Metastatic Liver Carcinoma in the Adrenal Gland (tissue), 2 donors: ENCODE data around the genes PODNL1 and GIPC1.

- PRO-cap, 2 experiments = no peak in any of the 2 experiments
Observed at GRCh38 chr19:13834667-13835089, 39.4 kb downstream of the ZSWIM4 start.

DNA sequence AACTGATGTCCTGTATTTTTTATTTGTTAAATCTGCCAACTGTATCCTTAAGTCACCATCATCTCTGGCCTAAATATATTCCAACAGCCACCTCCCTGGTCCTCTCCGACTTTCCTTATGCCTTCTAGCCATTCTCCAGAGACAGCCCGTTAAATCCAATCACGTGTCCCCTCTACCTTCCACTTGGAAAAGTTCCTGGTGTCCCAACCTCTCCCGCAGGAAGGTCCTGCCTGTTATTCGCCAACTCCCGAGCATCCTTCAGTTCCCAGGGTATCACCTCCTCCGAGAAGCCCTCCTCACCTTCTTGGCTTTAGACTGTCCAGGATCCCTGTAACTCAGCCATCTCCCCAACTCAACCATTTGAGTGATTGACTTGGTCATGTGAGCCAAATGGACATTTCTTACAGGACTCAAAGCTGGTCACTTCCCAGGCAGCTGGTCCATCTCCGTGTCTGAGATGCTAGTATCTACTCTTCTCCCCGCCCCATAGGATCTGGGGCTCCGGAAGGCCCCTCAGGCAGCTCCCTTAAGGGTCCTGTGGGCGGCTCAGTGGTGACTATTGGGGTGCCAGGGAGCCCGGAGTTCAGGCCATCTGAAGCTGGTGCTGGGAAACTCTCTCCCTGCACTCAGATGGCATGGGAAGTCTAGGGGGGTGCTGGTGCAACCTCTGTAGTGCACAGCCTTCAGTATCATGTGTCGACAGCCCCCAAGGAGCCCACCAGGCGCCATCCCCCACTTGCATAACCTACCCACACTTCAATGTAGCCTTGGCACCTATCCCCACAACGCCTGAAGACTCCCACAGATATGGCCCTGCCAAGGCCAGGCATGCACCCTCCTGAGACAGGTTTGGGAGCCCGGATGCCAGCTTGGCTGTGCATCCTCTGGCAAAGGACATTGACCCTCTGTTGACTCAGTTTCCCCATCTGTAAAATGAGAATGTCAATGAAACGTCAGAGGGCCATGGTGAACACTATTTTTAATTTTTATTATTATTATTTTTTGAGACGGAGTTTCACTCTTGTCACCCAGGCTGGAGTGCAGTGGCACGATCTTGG is 27.8 kb upstream of the NANOS3 start:
- PRO-cap, 2 experiments = peak in 2 of 2 experiments; most common minus-strand start position 117 of the sequence (in 2)

DNA sequence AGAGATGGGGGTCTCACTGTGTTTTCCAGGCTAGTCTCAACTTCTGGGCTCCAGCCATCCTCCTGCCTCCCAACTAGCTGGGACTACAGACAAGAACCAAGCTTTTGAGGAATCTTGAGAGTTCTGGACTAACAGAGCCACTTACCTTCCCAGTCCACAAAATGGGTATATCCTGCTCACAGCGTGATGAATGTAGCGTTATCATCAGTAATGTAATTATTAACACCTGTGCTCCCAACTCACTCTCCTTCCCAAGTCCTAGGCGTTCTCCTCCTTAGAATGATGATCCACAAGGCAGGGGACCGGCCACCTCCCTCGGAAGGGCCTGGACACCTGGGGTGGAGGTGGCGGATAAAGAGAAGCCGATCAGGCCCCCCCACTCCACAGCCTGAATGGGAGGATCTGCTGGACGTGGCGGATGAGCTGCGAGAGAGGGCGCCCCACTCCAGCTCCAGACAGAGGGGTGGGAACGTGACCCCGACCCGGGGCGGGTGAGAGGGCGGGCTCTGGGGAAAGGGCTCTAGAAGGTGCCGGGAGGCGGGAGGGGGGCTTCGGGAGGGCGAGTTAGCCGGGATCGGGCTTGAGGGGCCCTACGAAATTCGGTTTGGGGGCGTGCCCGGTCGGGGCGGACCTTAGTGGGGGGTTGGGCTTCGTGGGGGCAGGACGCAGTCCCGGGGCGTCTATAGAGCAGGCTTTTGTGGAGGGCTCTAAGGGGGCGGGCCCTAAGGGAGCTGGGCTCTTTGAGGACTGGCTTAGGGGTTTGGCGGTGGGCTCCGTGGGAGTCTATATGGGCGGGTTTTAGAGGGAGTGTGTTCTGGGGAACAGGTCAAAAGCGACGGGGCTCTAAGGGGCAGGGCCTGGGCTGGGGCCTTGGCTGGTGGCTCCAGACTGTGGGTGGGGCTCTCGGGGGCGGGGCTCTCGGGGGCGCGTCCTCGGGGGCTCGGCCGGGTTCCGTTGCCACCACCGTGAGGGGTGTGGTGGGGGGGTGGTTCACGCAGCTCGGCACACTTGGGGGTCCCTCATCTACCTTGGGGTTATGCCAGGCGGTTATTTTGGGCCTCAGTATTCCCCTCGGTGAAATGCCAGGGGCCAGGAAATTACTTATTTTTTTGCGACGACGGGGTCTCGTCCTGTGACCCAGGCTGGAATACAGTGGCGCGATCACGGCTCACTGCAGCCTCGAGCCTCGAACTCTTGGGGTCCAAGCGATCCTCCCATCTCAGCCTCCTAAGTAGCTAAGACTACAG is 4.1 kb upstream of the NANOS3 start:
- PRO-cap, 2 experiments = no peak in any of the 2 experiments

DNA sequence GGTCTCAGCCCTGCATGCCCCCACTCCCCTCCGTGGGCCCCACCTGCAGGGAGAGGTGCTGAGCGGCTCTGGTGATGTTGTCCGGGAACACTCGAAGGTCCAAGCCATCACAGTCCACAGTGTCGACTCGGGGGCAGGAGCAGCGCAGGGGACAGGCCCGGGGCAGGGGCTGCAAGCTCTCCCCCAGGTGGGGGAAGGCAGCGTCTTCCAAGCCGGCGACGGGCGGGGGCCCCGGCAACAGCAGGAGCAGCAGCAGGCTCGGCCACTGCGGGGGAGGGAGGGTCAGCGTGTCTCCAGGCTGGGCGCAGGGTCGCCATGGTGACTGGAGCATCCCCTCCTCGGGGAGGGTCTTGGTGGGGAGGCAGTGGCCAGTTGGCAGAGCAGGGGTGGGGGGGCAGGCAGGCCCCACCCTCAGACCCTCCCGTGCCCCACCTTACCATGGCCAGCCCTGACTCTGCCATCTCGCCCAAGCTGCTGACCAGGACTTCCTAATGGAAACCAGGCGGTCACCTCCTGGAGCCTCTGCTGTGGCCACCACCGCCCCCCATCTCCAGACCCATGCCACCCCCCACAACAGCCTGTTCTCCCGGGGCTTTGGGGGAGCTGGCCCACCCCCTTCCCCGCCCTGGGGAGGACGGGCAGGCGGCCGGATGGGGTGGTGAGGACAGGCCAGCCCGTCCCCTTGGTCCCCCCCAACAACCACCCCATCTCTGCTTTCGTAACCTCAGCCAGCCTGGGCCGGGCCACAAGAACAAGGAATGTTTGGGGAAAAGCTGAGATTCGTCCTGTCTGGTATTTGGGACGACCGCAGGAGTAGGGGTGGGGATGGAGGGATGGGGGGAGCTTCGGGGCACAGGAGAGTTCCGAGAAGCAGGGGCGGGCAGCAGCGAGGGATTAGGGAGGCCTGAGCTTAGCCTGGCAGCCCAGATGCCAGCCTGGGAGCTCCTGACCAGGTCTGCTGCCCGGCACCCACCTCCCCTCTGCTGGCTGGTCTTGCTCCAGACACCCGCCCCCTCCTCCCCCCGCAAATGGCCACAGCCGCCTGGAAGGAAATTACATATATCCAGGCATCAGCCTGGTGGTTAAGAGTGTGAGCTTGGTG is at the start of gene PODNL1:
Gene PODNL1, minus strand, starts transcription at position 676 of the 1,102 bp plus-strand sequence.
- PRO-cap, 2 experiments = no peak in any of the 2 experiments

- PRO-cap, 2 experiments = no peak in any of the 2 experiments
Observed at GRCh38 chr19:13951911-13952288, 409 bp upstream of the DCAF15 start.

GRCh38 chr19:13993482-13994102 is 12.5 kb downstream of the RFX1 start:
- PRO-cap, 2 experiments = no peak in any of the 2 experiments

GRCh38 chr19:14116718-14117437 is 684 bp downstream of the PRKACA start:
- PRO-cap, 2 experiments = no peak in any of the 2 experiments

DNA sequence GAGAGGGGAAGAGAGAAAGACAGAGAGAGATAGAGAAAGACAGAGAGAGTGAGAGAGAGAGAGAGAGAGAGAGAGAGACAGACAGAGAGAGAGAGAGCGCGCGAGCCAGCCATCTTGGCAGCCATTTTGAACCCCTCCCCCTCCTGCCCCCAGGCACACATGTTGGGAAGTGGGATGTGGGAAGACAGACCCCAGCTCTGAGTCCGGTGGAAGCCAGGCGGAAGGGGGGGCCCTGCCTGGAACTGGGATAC is 1.4 kb downstream of the ADGRL1 start:
- PRO-cap, 2 experiments = no peak in any of the 2 experiments

- PRO-cap, 2 experiments = no peak in any of the 2 experiments
Observed at GRCh38 chr19:14377783-14378314, 3.4 kb upstream of the ADGRE5 start.

DNA sequence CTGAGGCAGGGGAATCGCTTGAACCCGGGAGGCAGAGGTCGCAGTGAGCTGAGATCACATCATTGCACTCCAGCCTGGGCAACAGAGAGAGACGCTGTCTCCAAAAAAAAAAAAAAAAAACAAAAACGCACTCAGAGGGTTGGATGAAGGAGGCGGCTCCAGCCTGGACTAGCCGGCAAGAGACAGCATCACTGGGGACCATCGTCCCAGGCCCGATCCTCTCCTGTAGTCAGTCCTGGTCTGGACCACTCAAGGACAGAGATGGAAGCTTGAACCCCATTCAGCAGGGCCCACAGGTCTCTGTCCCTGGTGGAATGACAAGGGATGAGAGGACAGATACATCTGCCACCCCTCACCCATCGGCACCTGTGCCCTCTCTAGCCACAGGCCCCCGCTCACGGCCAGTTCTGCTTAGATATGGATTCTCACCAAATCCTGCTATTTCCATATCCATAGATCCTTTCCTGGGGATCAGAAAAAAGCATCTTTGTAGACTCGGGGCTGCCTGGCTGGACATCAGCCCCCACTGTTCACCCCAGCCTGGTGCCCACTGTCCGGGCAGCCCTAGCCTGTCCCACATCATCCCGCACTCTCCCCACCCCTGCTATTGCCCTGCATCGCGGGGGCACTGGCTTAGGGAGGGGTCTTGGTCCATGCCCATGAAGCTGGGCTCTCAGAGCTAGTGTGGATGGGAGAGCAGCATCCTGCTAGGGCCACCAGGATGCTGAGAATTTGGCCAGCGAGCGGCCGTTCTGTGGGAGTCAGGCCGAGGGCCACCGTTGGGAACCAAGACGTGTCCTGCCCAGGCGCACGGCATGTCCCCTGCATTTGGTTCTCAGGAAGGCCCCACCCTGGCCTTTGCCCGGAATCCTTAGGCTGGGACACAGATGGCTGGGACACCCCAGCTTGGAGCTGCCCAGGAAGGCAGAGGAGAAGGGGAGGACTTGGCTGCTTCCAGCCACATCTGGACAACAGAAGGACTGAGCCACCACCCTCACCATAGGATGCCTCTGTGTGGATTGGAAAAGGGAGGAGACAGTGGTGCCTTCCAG is 14.3 kb downstream of the ADGRE5 start:
- PRO-cap, 2 experiments = no peak in any of the 2 experiments

- PRO-cap, 2 experiments = no peak in any of the 2 experiments
Observed at GRCh38 chr19:14396252-14396657, 15.0 kb downstream of the ADGRE5 start.

DNA sequence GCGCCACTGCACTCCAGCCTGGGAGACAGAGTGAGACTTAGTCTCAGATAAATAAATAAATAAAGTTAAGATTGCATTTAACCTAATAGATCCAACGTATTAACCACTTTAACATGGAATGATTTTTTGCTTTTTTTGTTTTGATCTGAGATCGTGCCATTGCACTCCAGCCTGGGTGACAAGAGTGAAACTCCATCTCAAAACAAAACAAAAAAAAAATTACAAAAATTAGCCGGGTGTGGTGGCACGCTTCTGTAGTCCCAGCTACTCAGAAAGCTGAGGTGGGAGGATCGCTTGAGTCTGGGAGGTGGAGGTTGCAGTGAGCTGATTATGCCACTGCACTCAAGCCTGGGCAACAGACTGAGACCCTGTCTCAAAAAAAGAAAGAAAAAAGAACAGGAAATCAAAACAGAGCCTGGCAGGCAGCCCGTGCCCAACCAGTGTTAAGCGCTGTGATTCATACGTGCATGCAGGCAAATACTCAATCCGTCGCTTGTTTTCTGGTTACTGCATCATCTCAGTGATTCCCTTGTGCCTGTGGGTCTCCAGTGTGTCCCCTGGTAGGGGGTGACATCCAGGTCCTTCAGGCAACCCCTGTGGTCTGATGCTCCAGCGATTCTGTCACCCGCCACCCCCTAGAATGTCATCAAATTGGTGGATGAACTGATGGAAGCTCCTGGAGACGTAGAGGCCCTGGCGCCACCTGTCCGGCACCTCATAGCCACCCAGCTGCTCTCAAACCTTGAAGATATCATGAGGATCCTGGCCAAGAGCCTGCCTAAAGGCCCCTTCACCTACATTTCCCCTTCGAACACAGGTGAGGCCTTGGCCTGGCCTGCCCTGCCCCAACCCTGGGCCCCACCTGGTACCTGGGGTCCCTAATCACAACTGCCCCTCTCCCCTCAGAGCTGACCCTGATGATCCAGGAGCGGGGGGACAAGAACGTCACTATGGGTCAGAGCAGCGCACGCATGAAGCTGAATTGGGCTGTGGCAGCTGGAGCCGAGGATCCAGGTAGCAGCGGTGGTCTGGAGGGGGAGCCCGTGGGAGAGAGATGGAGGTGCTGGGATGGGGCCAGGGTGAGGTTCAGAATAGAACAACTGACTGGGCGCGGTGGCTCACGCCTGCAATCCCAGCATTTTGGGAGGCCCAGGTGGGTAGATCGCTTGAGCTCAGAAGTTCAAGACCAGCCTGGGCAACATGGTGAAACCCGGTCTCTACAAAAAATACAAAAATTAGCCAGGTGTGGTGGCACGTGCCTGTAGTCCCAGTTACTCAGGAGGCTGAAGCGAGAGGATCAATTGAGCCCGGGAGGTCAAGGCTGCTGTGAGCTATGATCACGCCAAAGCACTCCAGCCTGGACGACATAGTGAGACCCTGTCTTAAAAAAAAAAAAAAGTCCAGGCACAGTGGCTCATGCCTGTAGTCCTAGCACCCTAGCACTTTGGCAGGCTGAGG is 17.9 kb downstream of the DDX39A start:
- PRO-cap, 2 experiments = no peak in any of the 2 experiments

GRCh38 chr19:14433915-14434353 is 828 bp downstream of the PKN1 start:
- PRO-cap, 2 experiments = no peak in any of the 2 experiments

- PRO-cap, 2 experiments = peak in 2 of 2 experiments; most common plus-strand start chr19:14496235 (in 1); most common minus-strand start chr19:14496115 (in 2)
Observed at GRCh38 chr19:14495701-14496699, at the start of gene GIPC1. TSS of gene GIPC1 (minus strand) at chr19:14496127.

DNA sequence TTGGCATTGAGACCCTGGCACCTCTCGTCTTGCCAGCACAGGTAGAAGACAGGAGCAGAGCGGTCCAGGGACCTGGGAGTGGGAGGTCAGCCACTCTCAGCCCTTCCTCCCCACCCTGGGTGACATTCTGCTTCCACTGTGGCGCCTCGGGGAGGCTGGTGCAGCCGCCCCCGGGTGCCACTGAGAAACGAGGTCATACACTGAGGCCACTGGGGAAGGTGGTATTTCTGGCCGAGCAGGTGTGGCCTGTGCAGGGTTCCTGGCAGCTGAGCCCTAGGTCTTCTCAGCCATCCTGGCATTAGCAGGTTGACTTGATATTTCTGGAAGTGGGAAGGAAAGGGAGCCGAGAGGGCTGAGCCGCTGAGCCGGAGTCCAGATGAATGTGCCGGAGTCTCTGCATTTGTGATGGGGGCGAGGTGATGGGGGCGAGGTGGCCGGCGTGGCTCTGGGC is 18.5 kb downstream of the NDUFB7 start:
- PRO-cap, 2 experiments = no peak in any of the 2 experiments

GRCh38 chr19:14577700-14578464 is 5.0 kb upstream of the CLEC17A start:
- PRO-cap, 2 experiments = no peak in any of the 2 experiments

GRCh38 chr19:15225563-15226347 is 6.5 kb downstream of the EPHX3 start:
- PRO-cap, 2 experiments = no peak in any of the 2 experiments

DNA sequence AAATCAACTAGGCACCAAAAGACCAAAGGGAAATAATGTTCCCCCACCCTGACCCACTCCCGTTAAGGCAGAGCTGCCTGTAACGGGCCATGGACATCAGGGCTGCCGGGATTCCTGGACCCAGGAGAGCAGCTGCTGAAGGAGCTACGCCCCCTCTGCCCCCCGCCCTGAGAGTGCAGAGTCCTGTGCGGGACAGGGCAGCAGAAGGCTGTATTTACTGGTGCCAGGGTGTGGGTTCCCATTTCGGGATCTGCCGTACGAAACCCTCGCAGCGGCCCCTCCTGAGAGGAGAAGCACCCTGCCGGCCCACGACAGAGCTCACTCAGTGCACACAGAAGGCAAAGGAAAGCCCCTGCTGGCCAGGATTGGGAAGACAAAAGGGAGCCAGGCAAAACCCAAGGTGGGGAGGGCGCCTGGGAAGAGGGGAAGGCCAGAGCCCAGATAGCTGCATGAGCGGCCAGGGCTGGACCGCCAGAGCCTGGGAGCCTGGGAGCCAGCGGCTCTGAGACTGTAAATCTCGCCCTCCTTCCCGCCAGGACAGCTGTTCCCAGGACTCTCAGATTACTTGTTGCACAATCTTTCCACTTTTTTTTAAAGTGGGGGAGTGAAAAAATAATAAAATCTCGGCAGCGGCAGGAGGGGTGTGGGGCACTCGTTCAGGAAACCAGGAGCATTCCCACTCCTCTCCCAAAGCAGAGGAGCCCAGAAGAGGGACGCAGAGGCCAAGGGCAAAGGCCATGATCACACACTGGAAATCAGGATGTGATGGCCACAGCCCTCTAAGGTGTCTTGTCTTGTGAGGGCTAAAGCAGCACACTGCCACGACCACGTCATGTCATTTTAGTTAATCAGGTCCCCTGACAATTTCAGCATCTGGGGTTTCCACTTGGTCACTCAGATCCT is 19.5 kb upstream of the EPHX3 start:
- PRO-cap, 2 experiments = no peak in any of the 2 experiments

DNA sequence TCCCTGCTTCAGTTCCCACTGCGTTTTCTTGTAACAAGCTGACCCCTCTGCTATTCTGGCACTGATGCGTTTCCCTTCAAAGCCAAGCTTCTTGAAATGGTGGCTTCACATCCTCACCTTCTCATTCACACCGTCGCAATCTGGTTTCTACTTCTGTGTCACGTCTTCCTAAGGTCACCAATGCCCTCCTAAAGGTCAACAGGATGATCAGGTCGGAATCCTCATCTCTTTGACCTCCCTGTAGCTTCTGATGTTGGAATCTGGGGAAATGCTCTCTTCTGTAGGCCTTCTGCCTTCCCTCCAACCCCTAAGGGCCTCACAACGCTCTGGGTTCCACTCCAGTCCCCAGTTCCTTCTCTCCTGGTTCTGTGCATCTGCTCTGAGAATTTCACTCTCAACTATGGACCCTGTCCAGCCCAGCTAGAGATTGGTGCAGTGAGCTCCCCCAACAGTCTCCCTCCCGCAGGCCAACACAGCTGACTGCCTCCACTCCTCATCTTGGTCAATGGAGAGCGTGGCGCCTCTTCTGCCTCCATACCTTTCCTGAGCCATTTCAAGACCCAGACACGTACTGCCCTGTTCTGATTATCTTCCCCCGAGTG is 39.1 kb upstream of the EPHX3 start:
- PRO-cap, 2 experiments = no peak in any of the 2 experiments

DNA sequence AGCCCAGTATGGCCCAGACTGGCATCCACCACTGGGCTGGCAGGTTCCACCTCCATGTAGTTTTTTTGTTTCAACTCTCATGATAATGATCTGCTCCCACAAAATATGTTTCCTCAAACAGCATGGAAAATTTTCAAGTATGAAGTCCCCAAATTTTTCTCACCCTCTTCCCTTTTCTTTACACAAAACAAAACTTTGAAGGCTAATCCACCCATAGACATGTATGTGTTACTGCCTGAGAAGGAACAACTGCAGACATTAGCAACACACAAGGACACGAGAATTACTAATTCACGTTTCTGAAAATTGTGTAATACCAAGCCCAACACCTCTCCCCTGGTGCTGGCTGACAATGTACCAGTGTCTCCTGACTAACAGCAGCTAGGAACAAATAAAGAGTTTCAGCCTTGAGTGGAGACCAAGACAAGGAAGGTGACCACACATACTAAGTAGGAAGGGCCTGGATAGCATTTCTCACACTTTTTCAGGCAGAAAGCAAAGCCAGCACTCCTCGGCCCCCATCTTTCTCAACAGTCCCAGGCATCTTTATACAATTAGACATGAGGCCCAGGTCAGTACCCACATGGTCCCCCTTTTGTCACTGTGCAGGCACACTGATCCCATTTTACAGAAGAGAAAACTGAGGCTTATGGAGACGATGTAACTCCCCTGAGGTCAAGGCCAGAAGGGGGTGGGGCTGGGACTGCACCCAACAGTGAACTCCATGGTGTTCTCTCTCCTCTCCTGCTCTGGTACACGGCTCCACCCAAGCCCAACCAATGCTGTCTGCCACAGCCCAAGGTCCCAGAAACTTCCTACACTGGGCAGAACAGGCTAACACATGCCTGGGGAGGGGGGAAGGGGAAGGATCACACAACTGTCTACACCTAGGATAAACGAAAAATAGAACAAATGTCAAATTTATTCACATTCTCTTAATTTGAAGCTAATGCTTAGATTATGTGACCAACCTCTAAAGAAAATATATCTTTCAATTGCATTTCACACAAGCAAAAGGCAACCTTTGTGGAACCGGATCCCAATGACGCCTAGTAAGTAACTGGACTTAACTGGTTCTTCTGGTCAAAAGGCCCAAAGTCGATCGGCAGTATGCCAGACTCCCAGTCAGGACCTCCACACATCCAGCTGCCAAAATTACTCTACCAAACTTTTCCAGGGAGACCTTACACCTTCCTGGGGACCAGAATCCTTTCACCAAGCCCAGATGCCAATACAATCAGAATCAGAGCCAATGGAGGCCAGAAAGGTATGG is 8.5 kb downstream of the BRD4 start:
- PRO-cap, 2 experiments = peak in 1 of 2 experiments; most common plus-strand start position 785 of the sequence (in 1); most common minus-strand start position 751 of the sequence (in 1)